Sigmoid colon (tissue), 4 donors: ENCODE measurements around the gene FUT8.

GRCh38 chr14:64516370-64516798 is 11.8 kb downstream of the ZBTB1 start:
- PRO-cap = no peak
- RAMPAGE, long total RNA, 4 experiments = no peak in any of the 4 experiments

GRCh38 chr14:64658706-64659220 is 45.5 kb upstream of the PLEKHG3 start:
- PRO-cap = no peak
- RAMPAGE, long total RNA, 4 experiments = no peak in any of the 4 experiments

- PRO-cap = no peak
- RAMPAGE, long total RNA, 4 experiments = no peak in any of the 4 experiments
Measured at GRCh38 chr14:64745726-64747050, 42.0 kb downstream of the PLEKHG3 start.

GRCh38 chr14:64854830-64855206 is 24.9 kb downstream of the SPTB start:
- PRO-cap = no peak
- RAMPAGE, long total RNA, 4 experiments = no peak in any of the 4 experiments

DNA sequence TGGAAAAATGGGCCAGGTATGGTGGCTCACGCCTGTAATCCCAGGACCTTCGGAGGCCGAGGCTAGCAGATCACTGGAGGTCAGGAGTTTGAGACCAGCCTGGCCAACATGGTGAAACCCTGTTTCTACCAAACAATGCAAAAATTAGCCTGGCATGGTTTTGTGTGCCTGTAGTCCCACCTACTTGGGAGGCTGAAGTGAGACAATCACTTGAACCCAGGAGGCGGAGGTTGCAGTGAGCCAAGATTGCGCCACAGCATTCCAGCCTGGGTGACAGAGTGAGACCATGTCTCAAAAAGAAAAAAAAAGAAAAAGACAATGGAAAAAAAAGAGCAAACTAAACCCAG is 5.3 kb downstream of the CHURC1 start:
- PRO-cap = no peak
- RAMPAGE, long total RNA, 4 experiments = no peak in any of the 4 experiments

DNA sequence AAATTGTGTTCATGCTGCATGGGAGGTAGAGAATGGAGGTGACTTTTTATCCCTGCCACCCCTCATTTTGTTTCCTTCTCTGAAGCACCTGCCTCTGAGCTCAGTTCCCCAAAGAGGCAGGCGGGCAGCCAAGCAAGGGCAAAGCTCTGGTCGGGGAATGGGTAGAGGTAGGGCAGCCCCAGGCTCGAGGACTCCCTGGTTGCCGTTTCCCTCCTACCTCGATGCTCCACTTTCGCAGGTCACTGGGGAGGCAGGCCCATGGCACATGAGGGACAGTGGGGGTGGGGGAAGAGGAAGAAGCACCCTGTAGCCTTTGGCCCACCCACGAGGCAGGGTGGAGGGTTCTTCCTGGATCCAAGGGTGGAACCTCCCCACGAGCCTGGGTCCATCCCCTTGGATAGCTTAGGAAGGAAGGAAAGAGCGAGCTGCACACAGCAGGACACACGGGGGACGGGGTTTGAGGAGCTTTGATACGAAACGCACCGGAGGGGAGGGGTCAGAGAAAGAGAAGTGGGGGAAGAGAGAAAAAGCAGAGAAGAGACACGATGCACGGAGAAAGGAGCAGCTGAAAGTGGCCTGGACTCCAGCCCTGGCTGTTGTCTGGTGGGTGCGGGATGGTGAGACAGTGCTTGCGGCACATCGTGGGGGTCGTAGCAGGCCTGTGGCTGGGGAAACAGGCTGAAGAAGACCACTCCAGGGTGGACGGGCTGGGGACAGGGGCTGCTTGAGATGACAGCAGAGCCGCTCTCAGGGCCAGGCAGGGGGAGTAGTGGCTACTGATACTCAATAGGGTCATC is 5.1 kb upstream of the GPX2 start:
- PRO-cap = no peak
- RAMPAGE, long total RNA, 4 experiments = no peak in any of the 4 experiments

DNA sequence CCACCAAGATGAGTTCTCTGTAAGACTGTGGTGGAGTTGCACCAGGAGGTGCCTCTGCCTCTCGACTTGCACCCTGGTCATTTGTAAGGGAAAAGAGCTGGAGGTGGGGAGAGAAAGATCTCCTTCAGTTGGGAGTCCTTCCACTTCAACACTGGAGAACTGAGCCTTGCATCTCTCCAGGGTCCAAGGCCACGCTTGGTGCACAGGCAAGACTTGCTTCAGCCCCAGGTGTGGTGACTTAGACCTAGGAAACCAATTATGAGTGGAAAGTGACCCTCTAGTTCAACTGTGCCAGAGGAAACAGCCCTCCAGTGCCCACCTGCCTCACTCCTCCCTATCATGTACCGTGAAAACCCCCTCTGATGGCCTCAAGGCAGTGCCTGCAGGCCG is 40.6 kb downstream of the MAX start:
- PRO-cap = no peak
- RAMPAGE, long total RNA, 4 experiments = no peak in any of the 4 experiments

DNA sequence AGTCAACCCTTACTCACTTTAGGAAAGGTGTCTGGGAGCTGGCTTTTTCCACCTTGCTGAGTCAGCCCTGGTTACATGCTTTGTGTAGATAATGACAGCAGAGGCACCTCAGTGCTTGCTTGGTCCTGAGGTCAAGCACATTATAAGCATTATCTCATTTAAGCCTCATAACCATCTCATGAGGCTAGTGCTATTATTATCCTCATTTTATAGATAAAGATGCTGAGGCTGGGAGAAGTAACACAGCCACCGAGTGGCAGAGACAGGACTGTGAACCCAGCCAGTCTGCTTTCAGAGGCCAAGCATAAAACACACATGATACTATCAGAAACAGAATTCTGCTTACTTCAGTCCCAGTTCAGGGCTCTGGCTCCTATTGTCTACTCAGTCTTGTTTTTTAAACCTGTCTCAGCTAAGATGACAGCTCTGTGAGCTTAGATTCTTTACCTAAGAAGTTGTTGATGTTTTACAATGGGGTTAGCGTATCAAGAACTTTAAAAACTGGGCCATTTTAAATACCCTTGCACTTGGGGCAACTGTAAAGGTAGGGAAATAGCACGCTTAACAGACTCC is 29.3 kb downstream of the MAX start:
- PRO-cap = no peak
- RAMPAGE, long total RNA, 4 experiments = no peak in any of the 4 experiments

GRCh38 chr14:65081105-65081803 is 21.1 kb downstream of the MAX start:
- PRO-cap = no peak
- RAMPAGE, long total RNA, 4 experiments = no peak in any of the 4 experiments

- PRO-cap = no peak
- RAMPAGE, long total RNA, 4 experiments = no peak in any of the 4 experiments
Measured at GRCh38 chr14:65255947-65256696, 153.8 kb upstream of the MAX start.

DNA sequence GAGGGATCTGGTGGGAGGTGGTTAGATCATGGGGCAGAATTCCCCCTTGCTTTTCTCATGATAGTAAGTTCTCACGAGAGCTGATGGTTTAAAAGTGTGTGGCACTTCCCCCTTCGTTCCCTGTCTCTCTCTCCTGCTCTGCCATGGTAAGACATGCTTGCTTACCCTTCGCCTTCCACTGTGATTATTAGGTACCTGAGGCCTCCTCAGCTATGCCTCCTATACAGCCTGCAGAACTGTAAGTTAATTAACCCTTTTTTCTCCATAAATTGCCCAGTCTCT is 115.6 kb upstream of the FUT8 start:
- PRO-cap = no peak
- RAMPAGE, long total RNA, 4 experiments = no peak in any of the 4 experiments

DNA sequence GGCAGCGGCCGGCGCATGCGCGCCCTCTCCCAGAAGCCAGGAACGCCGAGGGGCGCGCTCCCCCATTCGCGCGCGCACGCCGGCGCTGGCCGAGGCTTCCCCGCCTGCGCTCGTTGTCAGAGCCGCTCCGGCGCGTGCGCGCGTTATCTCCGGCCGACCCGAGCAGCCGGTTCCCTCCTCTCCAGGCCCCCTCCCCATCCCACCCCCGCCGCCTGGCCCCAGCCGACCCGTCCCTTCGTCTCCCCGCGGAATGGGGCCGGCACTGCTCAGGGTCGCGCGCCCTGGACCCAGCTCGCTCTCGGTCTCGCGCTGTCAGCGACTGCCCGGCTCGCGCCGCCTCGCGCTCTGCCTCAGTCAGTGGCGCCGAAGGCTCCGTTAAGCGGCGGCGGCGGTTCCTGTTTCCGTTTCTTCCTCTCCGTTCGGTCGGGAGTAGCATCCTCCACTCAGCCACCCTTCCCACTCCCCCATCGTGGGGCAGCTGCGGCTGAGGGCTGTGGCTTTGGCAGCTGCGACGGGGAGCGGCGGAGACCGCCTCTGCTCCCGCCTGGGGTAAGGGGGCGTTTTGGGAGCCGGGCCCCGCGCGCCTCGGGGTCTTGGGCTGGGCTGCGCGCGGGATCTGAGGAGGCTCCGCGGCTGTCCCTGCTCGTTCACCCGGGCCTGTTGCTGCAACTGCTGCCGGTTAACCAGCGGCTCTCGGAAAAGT is at the start of gene FUT8:
FUT8 (plus strand) TSS at position 65 of the 703 bp plus-strand sequence.
- PRO-cap = bidirectional peak, plus-strand start at position 32 of the sequence, minus-strand start outside the sequence
- RAMPAGE, long total RNA, 4 experiments = start-site peak on the plus strand in 1 of 4 experiments, centred at position 362 of the sequence, 10 reads per replicate

- PRO-cap = no peak
- RAMPAGE, long total RNA, 4 experiments = no peak in any of the 4 experiments
Measured at GRCh38 chr14:65846838-65847513, 434.4 kb downstream of the FUT8 start.

- PRO-cap = no peak
- RAMPAGE, long total RNA, 4 experiments = no peak in any of the 4 experiments
Measured at GRCh38 chr14:67446423-67446956, 34.5 kb upstream of the PLEK2 start.

- PRO-cap = no peak
- RAMPAGE, long total RNA, 4 experiments = no peak in any of the 4 experiments
Measured at GRCh38 chr14:67461339-67461985, 27.1 kb downstream of the TMEM229B start.

DNA sequence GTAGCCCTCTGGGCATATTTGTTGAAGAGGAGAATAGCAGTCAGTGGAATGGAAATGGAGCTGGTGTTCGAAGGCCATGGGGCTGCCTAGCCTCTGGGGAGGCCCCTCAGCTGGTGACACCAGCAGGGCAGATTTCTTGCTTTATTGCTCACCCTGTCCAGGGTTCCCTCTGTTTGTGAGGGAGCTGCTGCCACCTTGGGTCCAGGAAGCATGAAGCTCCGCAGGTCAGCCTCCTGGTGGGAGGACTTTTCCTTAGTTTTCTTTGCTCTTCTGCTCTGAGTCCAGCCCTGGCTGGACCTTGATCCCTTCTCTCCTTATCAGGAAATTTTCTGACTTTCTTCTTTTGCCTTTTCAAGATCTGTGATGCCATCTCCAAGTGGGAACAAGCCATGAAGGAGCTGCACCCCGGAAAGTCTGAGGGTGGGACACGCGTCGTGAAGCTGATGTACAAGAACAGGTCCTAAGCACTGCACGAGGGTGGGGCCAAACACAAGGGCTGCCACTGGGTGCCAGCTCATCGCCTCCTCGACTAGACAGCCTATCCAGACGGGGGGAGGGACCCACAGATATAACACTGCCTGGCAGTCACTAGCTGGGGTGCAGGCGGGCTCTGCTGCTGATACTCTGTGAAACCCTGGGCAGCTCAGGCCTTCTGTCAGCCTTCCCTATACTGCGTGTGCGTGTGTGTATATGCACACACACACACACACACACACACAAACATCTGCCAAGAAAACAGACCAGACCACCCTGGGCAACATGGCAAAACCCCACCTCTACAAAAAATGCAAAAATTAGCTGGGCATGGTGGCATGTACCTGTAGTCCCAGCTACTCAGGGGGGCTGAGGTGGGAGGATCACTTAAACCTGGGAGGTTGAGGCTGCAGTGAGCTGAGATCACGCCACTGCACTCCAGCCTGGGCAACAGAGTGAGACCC is 19.2 kb downstream of the PIGH start:
- PRO-cap = no peak
- RAMPAGE, long total RNA, 4 experiments = no peak in any of the 4 experiments

- PRO-cap = no peak
- RAMPAGE, long total RNA, 4 experiments = no peak in any of the 4 experiments
Measured at GRCh38 chr14:67622628-67623560, 3.2 kb downstream of the ARG2 start.

DNA sequence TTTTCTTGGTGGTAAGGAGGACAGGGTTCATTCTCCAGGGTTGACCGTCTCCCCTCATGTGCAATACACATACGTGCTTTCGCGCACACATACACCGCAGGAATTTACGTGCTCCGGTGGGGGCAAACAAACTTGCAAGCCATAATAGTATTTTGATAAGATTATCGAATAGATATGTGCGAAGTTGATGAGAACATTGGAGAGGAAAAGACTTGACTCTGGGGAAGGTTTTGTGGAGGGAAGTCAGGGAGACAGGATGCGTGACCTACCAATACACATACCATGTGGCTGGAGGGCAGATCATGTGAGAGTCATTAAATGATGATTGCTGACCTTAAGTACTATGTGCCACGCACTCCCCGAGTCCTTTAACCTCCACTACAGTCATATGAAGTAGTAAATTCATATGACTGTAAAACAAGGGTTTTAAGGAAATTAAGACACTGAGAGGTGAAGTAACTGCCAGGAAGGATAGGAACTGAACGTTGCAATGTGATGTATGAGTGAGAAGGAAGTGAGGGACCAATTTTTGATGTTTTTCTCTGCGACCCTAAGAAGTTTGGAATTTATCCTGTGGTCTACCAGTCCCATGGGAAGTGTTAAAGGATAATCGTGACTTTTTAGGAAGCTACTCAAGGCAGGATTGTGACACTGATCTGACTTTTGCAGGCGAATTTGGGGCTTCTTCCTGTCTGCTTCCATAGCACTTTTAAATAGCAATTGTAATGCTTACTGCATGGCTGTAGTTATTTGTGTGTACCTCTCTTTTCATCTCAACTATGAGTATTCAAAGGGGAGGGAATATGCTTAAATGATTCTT is 1.1 kb downstream of the RAD51B start:
- PRO-cap = no peak
- RAMPAGE, long total RNA, 4 experiments = no peak in any of the 4 experiments

DNA sequence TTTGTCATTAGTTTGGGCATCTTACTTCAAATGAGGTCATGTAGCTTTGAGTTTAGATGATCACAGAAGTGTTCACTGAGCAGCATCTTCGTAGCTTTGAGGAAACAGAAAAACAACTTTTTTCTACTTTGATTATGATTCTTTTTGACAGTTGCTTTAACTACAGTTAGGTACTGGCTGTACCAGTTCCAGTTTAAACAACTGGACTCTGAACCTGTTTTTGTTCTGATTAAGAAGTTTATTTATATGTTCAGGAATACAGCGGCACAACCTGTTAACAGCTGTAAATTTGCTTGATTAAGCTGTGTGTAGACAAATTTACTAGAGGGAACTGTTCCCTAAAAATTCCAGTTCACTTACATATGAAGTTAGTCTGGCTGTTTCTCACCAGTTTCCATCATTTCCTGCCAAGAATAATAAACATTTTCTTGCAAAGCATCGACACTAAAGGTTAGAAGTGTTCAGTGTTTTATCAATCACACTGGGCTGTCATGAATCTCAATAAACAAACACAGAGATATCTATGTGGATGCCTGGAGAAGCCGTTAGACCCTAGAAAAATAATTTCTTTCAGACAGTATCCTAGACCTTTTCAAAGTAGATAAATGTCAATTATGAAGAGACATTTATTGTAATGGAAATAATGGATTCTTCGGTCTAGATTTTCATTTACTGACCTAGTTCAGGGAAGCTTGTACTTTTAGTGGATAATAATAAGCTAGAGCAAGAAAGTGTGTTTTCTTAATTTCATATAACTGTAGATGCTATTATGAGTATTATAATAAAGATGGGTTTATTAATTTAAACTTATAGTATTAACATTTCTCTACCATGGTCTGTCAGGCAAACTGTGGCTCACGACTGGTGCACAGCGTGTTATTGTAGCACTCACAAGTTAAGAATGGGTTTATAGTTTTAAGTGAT is 192.2 kb downstream of the RAD51B start:
- PRO-cap = no peak
- RAMPAGE, long total RNA, 4 experiments = no peak in any of the 4 experiments

GRCh38 chr14:68143128-68144115 is 323.8 kb downstream of the RAD51B start:
- PRO-cap = no peak
- RAMPAGE, long total RNA, 4 experiments = no peak in any of the 4 experiments